ENCODE measurements around the gene ZNF750.

DNA sequence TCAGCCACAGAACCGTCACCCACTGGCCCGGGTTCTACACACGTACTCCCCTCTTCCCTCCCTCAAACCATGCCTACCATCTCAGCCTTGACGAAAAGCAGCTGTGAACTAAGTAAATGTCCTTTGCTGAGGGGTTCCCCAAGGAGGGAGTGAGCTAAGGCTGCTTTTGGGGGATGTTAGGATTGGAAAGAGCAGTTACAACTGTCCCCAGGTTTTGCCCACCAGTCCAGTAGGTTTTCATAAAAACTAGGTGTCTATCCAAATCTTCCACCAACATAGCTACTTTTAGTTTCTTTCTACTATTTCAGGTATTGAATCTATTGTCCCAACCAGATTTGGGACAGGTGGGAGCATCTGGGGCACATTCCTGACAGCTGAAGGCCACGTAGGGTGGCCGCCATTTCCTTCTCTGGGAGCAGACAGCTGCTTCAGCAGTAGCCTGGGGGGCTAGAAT, 11.6 kb downstream of the CSNK1D start:
- RAMPAGE, long total RNA = no peak
- RRBS = no CpG with 5 or more reads among the region's 6 CpGs

- RAMPAGE, long total RNA = no peak
- RRBS = no CpG with 5 or more reads among the region's 22 CpGs
These were observed 1.5 kb downstream of the SECTM1 start for GRCh38 chr17:82332065-82332563.

DNA sequence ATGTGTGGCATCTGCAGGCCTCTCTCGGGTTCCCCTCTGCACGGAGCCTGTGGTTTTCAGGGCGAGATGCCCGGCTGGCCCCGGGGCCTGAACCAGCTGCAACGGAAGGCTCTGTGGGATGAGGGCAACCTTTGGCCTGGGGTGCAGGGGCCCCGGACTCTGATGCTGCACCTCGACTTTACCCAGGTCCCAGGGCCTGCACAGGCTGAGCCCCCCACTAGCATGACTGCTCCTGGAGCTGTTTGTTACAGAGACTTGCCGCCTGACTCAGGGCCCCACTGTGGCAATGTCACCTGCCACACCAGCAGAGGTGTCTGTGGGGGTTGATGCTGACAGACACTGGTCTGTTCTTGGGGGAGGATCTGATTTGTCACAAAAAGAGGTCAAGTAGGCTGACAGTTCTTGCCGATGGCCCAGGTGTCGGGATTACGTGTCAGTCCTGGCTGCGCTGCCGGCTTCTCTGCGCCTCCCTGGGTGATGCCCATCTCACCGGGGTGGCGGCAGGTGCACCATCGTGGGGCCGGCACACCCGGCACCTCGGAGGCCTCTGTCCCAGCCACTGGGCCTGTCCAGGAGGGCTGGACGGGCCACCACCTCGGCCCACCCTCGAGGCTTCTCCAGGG, 8.5 kb upstream of the TEX19 start:
- RAMPAGE, long total RNA = no peak
- RRBS = 90% methylated on average over 3 of the region's 24 CpGs

GRCh38 chr17:82436793-82437523, 13.6 kb downstream of the CYBC1 start:
- RAMPAGE, long total RNA = no peak
- RRBS = 81% methylated on average over 16 of the region's 34 CpGs

- RAMPAGE, long total RNA = no peak
- RRBS = 91% methylated on average over 1 of the region's 7 CpGs
These were observed 21.8 kb downstream of the NARF start for GRCh38 chr17:82480391-82480743.

DNA sequence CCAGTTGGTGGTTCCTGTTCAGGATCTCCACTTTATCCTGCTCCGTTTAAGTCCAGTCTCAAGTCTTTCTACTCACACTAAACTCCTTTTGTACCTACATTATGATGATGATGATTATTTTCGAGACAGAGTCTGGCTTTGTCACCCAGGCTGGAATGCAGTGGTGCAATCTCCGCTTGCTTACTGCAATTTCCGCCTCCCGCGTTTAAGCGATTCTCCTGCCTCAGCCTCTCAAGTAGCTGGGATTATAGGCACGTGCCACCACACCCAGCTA, 2.3 kb upstream of the FOXK2 start:
- RAMPAGE, long total RNA = no peak
- RRBS = no CpG with 5 or more reads among the region's 8 CpGs

DNA sequence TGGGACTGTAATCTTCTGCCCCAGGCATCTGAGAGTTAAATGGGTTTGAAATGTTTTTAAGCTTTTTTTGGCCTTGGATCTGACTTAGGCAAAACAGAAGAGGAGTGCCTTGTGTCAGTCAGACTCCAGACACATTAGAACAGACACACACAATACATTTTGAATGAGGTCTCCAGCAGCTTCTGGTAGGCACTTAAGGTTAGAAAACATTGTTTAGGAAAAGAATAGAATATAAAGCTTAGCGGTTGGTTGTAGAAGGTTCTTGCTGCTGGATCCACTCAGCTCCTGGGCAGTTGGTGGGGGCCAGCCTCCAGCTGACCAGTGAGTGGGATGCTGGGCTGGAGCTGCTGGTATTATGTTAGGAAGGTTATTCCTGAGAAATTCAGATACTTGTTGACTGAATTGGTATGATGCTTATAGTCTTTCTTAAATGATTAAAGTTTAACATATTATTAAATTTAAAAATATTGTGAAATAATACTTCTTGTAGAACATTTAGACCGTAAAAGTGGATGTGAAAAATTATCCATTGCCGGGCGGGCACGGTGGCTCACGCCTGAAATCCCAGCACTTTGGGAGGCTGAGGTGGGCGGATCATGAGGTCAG, 17.4 kb downstream of the FOXK2 start:
- RAMPAGE, long total RNA = no peak
- RRBS = no CpG with 5 or more reads among the region's 7 CpGs

GRCh38 chr17:82574614-82575265, 55.2 kb downstream of the FOXK2 start:
- RAMPAGE, long total RNA = no peak
- RRBS = no CpG with 5 or more reads among the region's 7 CpGs

DNA sequence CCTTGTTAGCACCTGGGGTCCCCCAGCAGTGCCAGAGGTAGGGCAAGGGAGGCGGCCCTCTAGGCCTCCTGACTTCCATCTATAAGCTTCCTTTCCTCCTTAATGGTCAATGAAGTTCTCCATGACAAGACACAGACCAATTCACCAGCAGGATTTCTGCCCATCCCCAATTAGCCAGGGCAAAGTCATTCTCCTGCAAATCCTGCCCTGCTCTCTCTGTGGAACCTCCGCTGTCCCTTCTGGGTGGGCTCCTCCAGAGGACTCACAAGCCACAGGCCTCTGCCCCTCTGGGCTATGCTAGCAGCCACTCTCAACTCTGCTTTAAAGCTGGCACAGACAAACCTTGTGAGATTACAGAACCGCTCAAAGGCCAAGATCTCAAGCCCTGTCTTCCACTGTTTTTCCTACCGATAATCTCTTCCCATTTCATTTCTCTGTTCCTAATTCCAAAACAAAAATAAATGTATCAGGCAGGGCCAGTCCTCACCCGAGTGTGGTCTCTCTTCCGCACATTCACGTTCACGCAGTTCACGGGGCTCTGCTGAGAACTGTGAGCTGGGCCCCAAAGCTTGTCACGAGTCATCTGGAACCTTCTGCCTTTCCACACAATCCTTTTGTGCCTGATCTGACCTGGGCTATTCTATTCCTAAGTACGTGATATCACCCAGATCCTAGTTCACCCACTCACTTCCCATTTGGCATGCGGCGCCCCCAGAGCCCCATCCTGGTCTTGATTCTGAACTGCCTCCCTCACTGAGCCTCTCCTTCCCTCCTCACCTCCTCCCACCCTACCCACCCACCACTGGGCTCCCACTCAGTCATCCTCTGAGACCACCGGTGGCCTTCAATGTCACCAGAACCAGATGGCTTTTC, 18.8 kb downstream of the WDR45B start:
- RAMPAGE, long total RNA = no peak
- RRBS = no CpG with 5 or more reads among the region's 14 CpGs

DNA sequence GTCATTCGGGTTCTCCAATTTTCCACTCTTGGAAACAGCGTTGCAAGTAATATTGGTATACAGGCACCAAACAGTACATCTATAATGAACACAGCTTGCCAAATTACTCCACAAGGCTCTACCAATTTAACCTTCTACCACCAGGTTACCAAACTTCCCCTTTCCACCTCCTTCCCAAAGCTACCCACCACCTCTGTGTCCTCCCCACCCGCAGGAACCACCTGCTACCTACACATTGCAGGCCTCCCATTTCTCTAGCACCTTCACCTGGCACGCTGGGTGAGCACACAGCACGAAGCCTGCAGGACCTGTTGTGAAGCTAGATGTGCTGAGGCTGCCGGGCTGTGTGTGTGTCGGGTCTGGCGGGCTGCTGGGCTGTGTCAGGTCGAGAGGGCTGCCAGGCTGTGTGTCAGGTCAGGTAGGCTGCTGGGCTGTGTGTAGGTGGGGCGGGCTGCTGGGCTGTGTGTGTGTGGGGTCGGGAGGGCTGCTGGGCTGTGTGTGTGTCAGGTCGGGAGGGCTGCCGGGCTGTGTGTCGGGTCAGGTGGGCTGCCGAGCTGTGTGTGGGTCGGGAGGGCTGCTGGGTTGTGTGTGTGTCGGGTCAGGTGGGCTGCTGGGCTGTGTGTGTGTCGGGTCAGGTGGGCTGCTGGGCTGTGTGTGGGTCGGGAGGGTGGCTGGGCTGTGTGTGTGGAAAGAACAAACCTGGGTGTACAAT, 8.8 kb downstream of the WDR45B start:
- RAMPAGE, long total RNA = no peak
- RRBS = no CpG with 5 or more reads among the region's 19 CpGs

GRCh38 chr17:82657809-82658326, 9.6 kb upstream of the WDR45B start:
- RAMPAGE, long total RNA = no peak
- RRBS = no CpG with 5 or more reads among the region's 25 CpGs

GRCh38 chr17:82752401-82752937, 604 bp downstream of the TBCD start:
- RAMPAGE, long total RNA = no peak
- RRBS = under 1% methylated on average over 16 of the region's 57 CpGs

DNA sequence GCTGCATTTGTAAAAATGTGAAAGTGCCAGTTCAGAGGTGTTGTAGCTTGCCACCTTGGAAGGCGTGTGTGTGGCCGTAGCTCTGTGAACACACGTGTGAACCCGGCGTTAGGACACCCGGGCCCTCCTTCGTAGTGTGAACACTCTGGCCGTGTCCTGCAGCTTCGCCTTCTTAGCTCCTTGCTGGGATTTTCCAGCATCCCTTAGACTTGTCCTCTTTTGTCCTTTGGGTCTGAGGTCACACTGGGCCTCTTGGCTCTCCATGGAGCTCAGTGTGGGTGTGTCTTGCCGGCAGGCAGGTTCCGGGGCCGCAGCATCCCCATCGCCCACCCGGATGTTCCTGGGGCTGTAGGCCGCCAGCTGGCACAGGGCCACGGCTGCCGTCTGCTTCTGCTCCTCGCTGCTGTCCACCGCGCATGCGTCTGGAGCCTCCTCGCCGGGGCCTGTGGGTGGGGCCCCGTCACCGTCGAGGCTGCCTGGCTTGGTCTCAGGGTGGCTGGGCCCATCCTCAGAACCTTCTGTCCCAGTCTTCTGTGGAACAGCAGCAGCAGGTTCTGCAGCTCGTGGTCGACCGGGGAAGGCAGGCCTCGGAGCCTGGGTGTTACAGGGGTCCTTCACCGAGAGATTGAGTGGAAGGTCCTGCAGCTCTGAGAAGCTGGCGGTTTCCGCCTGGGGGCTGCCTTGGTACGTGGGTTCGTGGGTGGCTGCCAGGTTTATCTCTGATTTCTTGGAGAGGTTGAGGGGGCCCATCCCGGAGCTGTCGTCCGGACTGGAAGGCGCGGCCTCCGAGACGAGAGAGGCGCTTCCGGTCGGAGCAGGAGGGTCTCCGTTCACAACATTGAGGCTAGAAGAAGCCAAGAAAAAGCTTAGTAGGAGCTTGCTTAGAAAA, 9.5 kb downstream of the ZNF750 start:
- RAMPAGE, long total RNA = no peak
- RRBS = 96% methylated on average over 7 of the region's 46 CpGs

DNA sequence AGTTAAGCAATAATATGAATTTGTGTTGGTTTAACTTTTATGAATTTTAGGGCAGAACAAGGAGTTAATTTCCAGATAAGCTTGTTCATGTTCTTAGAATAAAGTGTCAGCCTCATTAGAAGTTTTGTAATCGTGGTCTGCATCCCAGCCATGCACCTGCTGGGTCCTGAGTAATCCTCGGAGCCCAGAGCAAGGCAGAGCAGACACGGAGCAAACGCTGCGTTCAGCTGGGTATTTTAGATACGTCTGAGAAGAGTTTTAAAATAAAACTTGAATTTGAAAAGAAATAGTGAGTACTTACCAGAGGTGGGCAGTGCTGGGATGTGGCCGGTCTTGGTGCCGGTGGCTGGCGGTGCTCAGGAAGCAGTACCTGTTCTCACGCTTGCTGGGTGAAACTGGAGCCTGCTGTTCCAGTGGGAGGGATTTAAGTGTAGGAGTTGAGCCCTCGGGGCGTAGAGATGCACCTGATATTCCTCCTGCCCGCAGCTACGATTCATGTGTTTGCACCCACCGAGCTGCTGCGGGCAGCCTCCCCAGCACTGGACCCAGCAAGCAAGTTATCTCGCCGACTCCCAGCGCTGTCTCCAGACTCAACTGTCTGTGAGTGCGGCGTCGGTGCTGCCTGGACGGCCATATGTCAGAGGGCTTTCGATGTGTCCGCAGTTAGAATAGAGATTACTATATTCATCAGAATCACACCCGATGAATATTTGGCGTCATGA, at the start of gene ZNF750:
ZNF750 (minus strand) TSS at position 397 of the 722 bp plus-strand sequence.
- RAMPAGE, long total RNA = start-site peak on the minus strand centred at position 377 of the sequence, 53 bp wide, 23 and 16 reads in 2 replicates
- RRBS = no CpG with 5 or more reads among the region's 27 CpGs

DNA sequence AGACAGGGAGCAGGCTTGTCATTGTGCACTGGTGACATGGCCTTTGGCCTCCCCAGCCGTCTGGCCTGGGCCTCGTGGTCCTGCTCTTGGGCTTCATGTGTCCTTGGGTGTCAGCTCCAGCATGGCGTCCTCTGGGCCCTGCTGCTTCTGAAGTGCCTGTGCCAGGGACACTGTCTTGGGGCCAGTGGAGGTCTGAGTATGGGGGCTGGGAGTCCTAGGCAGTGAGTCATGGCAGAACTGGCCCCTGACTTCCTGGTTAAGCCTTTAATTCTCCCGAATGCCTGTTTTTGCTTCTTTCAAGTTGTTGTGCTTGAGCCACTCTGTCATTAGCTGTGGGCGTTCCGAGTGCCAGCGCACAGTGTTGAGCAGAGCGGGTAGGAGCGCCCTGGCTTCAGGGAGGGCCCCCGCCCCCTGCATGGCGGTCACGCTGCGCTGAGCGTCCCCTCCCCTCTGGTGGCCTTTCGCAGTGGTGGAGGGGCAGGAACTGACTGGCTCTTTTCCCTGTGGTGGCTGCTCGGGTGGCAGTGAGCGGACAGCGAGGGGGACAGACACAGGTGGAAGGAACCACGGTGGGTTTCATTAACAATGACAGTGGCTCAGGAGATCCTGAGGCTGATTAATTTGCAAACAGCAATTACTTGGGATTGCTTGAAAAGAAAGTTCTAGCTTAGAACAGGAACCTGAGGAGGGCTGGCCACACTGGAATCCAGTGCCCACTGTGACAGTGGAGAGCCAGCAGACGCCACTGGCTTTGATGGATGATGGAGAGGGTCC, 20.2 kb upstream of the ZNF750 start:
- RAMPAGE, long total RNA = no peak
- RRBS = no CpG with 5 or more reads among the region's 20 CpGs

DNA sequence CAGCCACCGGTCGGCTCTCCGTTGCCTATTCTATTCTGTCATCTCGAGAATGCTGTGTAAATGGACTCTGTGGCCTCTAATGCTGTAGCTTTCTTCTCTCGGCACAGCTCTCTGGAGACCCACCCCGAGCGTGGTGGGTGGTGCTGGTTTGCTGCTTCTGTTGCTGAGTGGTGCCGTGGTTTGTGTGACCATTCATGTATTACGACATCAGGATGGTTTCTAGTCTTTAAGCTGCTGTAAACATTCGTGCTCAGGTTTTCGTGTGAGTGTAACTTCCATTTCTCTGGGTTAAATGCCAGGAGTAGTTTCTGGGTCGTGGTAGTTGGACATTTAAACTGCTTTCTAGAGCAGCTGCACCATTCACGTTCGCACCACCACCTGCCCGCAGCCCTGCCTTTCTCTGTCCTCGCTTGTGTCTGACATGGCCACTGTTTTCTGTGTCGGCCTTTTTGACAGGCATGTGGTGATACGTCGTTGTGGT, 47.6 kb upstream of the ZNF750 start:
- RAMPAGE, long total RNA = no peak
- RRBS = no CpG with 5 or more reads among the region's 19 CpGs

GRCh38 chr17:82915300-82916029, 75.6 kb upstream of the ZNF750 start:
- RAMPAGE, long total RNA = no peak
- RRBS = no CpG with 5 or more reads among the region's 25 CpGs

DNA sequence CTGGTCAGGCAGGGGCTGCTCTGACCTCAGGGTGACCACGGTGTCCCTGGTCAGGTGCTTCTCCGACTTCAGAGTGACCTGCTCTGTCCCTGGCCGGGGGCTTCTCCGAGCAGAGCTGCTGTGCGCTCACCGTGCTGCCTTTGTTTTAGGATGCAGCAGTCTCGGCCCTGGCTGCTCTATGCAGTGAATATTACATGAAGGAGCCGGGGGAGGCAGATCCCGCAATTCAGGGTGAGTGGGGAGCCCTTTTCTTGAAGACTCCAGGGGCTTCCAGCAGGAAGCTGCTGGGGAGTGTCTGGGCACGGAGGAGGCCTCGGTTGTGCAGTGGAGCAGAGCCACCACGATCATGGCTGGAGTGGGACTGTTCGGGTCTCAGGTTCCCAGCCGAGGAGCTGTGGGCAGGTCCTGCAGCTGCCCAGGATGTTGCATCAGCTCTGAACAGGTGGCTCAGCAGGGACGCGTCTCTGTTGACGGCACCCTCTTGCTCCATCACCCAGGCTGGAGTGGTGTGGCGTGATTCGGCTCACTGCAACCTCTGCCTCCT, 83.8 kb upstream of the ZNF750 start:
- RAMPAGE, long total RNA = no peak
- RRBS = no CpG with 5 or more reads among the region's 19 CpGs

- RAMPAGE, long total RNA = no peak
- RRBS = 31% methylated on average over 3 of the region's 18 CpGs
These were observed 41.4 kb downstream of the B3GNTL1 start for GRCh38 chr17:83010178-83010659.

DNA sequence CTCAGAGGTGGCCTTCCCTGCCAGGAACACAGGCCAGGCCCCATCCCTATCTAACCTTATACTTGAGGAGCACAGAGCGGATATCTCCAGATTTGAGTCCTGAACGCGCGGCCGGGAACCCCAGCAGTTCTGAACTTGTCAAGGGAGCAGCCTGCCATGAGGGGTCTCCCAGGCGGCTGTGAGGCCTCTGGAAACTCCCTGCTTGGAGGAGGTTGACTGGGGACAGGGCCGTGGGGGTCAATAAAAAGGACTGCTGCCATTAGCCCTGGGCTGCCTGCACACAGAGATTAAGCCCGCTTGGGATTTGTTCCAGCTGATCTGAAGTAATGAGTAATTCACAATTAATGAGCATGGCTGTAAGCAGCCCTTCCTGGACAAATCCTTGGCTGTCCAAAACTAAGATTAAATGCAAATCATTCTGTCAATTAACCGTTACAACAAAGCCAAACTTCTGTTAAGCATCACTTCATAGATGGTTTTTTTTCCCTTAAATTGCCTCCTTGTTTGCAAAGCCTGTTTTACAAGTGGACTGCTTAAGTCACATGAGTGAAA, 1.7 kb upstream of the B3GNTL1 start:
- RAMPAGE, long total RNA = no peak
- RRBS = no CpG with 5 or more reads among the region's 9 CpGs

Data from kidney epithelial cell (primary cell).